M059J (cell line): ENCODE data around the genes RRAGA, IFNB1, IFNA14 and IFNA6.

DNA sequence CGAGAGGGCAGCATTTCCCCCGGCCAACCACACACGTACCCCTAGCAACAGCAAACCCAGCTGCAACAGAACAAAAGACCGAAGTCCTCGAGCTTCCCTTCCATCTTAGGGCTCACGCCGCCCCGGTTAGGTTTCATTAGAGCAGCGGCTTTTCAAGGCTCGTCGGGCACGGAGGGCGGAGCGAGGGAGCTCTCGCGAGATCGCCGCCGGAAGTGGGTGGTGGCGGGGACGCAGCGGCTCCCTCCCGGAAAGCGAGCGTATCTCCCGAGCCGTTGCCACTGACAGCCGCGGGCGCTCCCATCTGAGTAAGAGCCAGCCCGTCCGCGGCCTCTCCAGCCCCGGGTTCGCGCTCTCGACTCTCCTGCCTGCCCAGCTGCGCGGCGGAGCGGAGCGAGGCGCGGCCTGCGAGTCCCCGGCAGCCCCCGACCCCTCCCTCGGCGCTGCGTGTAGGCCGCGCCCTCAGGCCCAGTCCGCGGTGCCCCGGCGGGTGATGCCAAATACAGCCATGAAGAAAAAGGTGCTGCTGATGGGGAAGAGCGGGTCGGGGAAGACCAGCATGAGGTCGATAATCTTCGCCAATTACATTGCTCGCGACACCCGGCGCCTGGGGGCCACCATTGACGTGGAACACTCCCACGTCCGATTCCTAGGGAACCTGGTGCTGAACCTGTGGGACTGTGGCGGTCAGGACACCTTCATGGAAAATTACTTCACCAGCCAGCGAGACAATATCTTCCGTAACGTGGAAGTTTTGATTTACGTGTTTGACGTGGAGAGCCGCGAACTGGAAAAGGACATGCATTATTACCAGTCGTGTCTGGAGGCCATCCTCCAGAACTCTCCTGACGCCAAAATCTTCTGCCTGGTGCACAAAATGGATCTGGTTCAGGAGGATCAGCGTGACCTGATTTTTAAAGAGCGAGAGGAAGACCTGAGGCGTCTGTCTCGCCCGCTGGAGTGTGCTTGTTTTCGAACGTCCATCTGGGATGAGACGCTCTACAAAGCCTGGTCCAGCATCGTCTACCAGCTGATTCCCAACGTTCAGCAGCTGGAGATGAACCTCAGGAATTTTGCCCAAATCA is at the start of gene RRAGA:
Gene RRAGA (plus strand): TSS at position 258 of the 1,082 bp plus-strand sequence.
- RAMPAGE, long total RNA, result no peak

DNA sequence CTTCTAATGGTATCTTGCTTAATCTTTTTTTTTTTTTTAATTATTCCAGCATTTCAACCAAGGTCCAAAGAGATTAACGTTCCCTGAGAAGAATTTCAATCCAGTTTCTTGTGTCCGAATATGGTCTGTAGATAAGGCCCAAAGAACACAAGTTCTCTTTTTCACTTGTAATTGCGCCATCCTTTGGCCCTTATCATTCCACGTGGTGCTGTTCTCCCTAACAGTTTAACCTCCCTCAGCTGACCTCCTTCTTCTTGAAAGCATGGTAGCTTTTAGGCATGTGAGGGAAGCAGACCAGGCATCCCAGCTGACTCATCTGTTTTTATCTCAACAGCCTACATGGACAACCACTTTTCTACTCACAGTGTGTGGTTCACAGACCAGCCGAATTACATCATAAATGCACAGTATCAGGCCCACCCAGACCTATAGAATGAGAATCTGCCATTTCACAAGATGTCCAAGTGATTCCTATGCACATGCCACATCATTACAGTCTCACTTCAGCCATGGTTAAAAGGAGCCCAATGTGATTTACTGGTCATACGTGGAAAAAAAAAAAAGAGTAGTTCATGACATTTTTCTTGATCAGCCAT is 26.9 kb upstream of the PLIN2 start:
- RAMPAGE, long total RNA, result no peak

DNA sequence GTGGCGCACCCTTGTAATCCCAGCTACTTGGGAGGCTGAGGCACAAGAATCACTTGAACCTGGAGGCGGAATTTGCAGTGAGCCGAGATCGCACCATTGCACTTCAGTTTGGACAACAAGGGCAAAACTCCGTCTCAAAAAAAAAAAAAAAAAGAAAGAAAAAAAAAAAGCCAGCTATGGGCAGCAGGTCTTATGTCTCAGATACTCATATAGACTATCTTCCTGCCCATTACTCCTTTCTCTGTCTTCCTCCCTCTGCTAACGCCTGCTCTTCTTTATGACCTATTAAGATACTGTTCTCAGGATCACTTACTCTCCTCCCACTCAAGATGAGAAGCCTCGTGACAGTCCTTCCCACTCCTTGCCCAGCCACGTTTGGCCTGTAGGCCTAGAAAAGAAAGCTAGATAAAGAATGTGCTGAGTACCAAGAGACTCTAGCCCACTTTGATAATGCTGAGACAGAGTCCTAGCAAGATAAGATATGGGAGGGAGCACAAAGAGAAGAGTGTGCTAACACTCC is 6.9 kb upstream of the DENND4C start:
- RAMPAGE, long total RNA, result no peak

DNA sequence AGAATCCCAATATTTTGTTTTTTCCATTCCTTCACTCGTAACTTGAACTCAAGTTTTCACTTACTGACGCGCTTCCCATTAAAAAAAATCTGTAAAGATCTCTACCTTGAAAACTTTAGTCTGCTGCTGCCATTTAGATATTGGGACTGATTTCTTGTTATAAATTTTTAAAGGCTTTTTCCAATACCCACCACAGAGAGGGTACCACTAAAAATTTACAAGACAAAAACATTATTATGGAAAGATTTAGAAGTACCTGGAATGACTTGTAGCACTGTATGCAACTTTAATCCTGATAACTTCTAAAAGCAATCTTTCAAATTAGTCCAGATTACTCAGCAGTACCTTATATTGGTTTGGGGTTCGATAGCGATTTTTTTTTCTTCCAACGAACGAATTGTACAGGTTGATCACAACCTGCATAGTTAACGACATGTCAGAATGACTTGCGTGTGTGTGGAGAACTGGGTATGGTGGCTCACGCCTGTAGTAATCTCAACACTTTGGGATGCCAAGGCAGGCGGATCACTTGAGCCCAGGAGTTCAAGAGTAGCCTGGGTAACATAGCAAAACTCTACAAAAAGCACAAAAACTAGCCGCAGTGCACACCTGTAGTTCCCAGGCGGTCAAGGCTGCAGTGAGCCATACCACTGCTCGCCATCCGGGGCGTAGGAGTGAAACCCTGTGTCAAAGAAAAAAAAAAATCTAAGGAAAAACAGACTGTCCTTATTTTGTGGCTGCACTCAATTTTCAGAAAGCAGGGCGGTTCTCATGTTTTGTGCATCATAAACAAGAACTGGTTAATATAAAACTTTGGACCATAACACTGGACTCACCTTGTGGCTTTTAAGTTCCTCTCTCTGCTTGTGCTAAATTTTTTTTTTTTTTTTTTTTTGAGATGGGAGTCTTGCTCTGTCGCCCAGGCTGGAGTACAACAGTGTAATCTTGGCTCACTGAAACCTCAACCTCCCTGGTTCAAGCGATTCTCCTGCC is 5.6 kb downstream of the RPS6 start:
- RAMPAGE, long total RNA, result no peak

GRCh38 chr9:19424125-19424940 is 15.5 kb downstream of the ACER2 start:
- RAMPAGE, long total RNA, result no peak

GRCh38 chr9:20033423-20034155 is 244.8 kb upstream of the SLC24A2 start:
- RAMPAGE, long total RNA, result no peak

DNA sequence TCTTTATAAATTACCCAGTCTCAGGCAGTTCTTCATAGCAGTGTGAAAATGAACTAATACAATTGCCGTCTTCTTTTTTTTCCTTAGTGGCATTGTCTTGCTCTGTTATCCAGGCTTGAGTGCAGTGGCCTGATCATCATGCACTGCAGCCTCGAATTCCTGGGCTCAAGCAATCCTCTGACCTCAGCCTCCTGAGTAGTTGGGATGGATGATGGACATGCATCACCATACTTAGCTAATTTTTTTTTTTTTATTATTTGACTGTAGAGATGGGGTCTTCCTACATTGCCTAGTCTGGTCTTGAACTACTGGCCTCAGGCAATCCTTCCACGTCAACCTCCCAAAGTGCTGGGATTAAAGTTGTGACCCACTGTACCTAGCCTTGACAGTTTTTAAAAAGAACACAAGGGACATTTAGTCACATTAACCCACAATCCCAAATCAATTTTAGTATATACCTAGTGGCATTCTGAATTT is 31.6 kb downstream of the MLLT3 start:
- RAMPAGE, long total RNA, result no peak

- RAMPAGE, long total RNA, result no peak
Observed at GRCh38 chr9:20618052-20618832, 4.1 kb downstream of the MLLT3 start.

DNA sequence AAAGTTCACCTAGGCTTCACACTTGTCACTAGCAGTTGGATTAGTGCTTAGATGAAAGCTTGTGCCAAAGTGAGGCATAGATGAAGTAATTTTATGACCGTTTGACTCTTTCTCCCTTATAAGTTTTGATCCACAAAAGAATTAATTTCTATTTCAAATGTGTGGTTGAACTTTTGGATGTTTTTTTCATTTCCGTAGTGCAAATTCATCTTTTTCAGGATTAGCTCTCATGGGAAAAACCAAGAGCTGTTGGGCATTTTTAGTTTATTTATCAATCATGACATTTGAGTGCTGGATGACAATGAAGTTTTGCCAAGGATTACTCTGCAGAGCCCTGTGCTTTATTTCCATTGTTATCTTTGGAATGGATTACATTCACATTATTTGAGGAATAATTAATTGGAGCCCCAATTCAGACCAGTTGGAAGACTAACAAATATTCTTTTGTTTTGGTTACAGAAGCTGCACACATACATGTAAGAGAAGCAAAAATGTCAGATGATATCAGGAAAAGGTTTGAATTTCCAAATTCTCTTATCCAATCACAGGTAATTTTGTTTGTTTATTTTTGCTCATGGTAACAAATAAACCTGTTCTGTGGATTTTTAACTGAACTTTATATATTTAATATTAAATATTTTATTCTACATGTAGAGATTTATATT is 30.9 kb downstream of the FOCAD start:
- RAMPAGE, long total RNA, result no peak

- RAMPAGE, long total RNA, result no peak
Observed at GRCh38 chr9:20732129-20732567, 48.1 kb downstream of the FOCAD start.

DNA sequence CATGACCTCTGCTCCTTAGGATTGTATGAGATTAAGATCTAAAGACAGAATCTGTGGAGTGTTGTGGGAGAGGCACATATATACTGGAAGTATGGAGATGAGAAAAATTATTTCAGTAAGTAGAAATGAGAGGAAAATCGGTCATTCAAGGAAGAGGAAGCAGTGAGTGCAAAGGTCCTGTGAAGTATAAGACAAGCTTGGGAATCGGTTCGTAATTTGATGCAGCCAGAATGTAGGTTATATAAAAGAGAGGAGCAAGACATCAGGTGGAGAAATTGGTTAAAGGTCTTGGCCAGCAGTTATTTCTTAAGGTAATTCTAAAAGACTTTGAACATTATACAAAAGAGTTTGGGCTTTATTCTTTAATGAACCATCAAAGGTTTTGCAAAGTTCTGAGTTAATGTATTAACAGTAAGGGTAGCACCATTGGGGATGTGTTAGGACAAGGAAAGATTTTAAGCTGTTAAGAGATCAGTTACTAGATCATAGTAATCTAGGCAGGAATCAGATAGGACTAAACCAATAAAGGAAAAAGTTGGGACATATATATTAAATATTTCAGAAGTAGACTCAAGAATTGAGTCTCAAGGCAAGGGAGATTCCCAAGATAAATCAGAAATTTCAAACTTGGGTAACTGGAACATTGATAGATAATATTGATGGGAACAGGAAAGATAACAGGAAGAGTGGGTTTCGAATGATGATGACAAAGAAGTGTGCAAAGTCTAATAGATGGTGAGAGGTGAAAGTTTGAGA is 129.1 kb downstream of the HACD4 start:
- RAMPAGE, long total RNA, result no peak

DNA sequence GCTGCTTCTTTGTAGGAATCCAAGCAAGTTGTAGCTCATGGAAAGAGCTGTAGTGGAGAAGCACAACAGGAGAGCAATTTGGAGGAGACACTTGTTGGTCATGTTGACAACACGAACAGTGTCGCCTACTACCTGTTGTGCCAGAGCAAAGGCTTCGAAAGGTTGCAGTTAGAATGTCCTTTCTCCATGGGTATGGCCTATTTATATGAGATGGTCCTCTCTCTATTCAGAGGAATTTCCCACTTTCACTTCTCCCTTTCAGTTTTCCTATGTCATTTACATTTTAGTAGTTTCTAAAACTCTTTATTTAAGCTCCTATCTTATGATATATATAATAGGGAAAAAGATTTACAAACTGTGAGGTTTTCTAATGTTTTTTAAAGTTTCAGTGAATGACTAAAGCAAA is at the start of gene IFNB1:
Gene IFNB1 (minus strand): TSS at position 175 of the 406 bp plus-strand sequence.
- RAMPAGE, long total RNA, result no peak

DNA sequence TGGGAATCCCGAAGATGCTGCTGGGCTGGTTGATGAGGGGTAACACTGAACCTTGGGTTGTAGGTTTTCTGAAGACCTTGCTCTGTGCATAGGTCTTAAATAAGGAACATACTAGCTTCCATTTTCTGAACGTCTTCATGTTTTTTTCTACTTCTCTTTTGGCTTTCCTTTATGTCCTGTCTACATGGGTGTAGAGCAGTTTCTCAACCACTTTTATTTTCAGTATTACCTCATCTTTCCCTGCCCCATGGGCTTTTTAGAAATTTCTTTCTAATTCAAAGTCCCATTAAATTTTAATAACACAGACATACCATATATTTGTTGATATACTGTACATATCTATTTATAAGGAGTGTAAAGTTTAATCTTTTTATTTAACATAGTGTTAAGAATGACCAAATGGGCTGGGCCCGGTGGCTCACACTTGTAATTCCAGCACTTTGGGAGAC is at the start of gene IFNA14:
Gene IFNA14 (minus strand): TSS at position 70 of the 449 bp plus-strand sequence.
- RAMPAGE, long total RNA, result no peak

DNA sequence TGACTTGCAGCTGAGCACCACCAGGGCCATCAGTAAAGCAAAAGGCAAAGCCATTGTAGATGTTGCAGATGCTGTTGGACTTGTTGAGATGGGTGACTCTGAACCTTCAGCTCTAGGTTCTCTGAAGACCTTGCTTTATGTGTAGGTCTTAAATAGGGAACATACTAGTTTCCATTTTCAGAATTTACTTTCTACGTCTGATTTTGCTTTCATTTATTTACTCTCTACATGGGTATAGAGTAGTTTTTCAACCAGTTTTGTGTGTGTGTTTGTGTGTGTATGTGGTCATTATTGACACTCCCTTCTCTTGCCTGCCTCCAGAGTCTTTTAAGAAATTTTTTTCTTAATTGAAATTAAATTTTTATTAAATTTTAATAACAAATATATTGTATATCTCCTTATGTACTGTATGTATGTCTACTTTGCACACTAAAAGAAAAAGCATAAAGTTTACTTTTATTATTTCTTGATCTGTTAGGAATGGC is at the start of gene IFNA6:
Gene IFNA6 (minus strand): TSS at position 54 of the 485 bp plus-strand sequence.
- RAMPAGE, long total RNA, result no peak

DNA sequence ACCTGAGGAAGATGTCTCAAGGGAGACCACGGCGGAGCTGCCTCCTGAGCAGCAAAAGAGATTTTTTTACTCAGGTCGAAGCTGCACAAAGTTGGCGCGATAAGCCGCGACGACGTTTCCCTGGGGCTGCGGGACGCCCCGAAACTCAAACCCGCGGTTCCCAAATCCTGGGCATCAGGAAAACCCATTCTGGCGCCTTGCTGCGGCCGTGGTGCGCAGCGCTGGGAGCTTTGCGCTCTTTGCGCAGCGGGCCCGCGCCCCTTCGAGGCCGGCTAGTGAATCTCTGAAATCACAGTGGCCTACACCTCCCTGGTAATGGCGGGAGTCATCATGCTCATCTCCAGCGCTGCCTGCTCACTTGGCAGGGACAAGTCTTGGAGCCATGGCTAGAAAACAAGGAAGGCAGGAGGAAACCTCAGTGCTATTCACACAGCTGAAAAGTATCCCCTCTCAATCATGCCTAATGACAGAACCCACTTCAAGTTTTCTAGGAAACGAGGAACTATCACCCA is 6.1 kb upstream of the IFNA8 start:
- RAMPAGE, long total RNA, result no peak

GRCh38 chr9:22050978-22051341 is 41.9 kb upstream of the CDKN2B start:
- RAMPAGE, long total RNA, result no peak

GRCh38 chr9:22113778-22114459 is 104.8 kb upstream of the CDKN2B start:
- RAMPAGE, long total RNA, result no peak

GRCh38 chr9:22237964-22238542 is 208.6 kb upstream of the DMRTA1 start:
- RAMPAGE, long total RNA, result no peak

DNA sequence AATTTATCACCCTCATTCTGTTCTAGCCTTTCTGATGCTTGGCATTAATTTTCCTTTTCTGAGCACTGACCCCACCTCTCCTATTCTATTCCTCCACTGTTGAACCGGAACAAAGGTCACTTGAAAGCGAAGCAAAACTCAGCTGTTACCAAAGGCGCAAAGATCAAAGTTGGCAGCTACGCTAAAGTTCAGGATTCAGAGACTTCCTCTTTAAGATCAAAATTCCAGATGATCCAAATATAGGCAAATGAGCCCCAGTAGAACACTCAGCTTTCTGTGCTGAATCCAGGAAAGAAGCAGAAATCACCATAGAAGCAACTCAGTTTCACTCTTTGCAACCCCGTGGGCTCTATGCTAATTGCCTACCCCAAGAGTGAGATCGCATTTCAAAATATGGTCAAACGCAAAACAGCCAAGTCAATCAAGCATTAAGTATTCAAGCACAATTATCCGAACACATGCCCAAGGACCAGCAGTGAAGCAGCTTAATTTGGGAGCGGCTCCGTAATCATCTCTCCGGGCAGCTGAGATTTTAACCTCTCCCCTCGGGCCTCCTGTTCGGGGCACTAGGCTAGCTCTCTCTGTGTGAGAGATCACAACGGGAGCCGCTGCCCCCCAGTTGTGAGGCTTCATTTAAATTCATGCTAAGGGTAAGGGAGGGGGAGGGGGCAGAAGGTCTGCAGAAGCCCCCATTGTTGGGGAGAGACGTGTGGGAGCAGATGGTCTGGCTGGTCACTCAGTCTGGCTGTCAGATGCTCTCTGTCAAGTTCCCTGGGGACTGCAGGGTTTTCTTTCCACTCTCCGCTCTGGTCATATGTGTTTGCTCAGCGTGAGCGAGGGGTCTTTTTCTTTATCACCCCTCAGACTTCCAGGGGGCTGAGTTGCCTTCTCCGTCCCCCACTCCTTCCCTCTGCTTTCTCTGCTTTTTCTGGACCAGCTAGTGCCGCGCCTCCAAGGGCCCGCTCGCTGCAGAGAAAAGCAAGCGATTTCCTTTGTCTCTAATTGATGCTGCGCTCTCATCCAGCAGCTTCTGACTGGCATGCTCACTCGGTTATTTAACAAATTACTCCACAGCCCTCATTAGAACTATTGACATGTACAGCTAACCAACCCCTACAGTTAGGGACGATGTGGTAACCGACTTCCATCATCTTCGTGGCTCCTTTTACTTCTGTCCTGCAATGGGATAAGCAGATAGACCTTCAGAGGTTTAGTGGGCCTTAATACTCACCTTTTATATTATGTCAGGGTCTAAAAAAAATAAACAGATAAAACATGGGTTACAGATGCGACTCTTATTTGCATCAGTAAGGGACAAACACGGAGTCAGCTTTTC is 288.3 kb downstream of the ELAVL2 start:
- RAMPAGE, long total RNA, result no peak

DNA sequence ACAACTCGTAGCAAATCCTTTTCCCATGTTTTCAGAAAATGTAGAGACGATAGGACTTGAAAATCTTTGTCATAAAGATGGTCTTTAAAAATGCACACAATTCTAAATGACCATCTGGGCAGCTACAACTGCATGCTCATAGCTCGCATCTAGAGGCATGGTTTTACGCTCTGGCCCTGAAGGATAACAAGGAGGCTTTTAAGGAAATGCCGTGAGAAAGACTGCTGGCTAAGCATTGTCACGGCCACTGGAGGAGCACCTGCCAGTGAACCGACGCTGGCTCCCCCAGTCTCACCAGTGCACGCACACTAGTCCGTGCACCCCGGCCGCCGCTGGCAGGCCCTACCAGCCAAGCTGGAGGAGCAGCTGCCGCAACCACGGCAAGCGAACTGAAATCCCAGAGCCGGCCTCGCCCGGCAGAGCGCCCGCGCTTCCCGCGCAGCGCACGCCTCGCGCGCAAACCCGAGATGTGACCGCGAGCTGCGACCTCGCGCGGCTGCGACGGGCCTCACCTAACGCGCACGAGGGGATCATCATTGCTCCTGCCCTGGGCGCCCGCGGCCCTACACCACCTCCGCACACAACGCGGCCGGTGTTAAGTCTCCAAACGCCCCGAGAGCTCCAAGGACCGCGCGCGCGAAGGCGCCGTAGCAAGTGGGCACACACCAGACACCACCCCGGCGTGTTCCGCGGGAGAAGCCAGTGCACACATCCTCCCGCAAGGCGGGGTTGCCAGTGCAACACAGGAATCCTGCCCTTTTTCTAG is 5.4 kb downstream of the ELAVL2 start:
- RAMPAGE, long total RNA, result no peak